ENCODE results near the gene POU3F1.

DNA sequence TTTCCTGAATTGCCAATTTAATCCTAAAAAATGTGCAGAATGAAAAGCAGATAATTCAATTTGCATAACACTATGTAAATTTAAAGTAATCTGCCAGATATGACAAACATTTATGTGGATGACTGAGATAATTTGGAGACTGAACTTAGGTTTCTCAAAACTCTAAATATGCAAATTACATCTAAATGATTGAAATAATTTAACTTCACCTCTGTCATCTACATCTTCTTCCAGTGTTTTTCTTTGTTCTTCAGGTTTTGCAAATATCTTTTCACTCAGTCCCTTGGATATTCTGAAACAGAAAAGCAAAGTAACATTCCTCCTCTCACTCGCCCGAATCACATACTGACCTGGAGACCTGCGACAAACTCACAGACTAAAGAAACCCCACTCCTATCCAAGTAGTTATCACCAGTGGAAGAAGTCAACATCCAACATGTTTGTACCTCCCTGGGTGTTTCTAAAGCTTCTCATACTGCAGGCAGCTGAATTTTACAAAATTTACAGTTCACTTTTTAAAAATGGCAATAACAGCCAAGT is 11.4 kb downstream of the DNALI1 start:
- PRO-cap: no peak

GRCh38 chr1:37686164-37686687 is 4.1 kb downstream of the C1orf109 start:
- PRO-cap: no peak

- PRO-cap: no peak
Observed at GRCh38 chr1:37893585-37894053, 34.2 kb upstream of the MTF1 start.

DNA sequence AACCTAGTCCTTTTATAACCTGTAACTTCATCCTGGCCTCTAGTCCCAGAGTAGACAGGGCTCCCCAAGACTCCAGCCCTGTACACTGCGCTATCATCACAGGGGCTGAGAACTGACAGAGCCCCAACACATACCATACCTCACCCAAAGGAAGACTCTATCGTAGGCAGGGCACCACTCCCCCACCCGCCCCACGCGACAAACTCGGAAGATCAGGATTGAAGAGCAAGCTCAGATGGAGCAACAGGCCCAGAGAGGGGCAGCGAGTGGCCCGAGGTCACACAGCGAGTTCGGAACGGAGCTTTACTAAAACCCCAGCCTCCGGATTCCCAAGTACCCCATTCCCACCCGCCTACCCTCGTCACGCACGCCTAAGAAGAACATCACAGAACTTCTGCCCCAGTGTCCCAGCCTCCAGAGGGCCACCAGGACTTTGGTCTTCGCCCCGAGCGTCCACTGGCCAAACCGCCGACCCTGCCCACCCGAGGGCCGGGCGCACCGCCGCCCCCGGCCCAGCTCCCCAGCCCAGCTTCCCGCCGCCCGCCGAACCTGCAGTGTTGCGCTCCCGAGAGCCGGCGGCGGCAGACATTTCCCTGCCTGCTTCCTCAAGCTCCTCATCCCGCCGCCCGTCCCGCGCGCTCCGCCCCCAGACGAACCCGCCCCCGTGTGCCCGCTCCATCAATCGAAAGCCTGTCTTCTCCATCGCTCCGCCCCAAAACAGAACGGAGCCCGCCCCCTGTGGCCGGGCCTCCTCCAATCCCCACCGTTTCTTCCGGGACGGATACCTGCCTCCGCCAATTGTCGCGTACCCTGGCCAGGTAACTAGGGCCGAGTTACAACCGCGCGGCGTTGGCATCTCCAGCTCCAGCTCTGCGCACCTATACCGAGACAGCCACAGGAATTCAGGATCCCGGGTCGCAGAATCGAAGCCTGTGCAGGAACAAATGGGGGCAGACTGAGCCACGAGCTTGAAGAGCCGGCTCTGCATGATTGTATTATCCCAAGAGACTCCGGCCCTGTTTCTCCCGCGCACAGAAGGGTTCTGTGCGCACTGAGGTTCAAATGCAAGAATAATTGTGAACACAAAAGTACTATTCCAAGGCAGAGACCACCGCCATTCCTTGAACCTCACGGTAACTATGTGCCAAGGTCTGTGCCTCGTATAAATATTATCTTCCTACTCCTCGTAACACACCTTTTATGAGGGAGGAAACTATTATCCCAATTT is 15.3 kb downstream of the INPP5B start:
- PRO-cap: unidirectional peak, minus-strand start at position 616 of the sequence

DNA sequence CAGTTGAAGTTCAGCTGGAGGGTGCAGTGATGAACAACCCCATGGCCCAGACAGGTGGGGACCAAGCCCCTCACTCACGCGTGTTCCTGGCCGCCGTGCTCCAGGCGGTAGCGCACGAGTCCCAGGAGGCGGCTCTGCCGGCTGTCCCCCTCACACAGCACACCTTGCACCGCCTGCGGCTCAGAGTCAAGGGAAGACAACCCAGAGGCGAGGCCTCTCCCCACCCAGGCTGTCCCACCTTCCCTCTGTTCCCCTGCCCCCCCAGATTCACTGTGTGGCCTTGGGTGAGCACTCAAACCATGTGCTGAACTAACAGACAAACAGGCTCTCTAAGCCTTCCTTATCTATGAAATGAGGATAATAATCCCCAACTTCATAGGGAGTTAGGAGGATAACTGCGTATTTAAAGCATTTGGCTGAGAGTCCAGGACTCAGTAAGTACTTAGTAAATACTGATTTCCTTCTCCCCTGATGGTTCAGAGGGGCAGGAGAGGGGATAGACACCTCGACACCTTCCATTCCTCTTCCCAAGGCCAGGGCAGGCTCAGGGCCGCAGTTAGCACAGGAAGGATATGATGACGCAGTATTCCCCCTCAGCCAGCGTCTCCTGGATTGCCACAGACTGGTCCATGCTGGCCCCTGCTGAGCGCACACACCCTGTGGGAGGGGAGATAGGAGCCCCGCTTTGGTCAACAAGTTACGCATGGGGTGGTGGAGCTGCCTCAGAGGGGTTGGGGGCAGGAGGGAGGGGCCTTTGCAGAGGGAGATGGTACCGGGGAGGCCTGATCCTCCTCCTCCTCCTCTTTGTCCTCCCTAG is 967 bp downstream of the INPP5B start:
- PRO-cap: bidirectional peak, plus-strand start at position 759 of the sequence, minus-strand start at position 572 of the sequence

- PRO-cap: no peak
Observed at GRCh38 chr1:37991946-37992594, 2.2 kb upstream of the SF3A3 start.

- PRO-cap: no peak
Observed at GRCh38 chr1:37997005-37997364, 7.2 kb upstream of the SF3A3 start.

- PRO-cap: bidirectional peak, plus-strand start at chr1:38046964, minus-strand start at chr1:38046791
Observed at GRCh38 chr1:38046724-38047704, at the start of gene POU3F1. TSS of gene POU3F1 (minus strand) at chr1:38046793.

GRCh38 chr1:38243236-38243669 is 196.7 kb upstream of the POU3F1 start:
- PRO-cap: bidirectional peak, plus-strand start at chr1:38243398, minus-strand start at chr1:38243289

DNA sequence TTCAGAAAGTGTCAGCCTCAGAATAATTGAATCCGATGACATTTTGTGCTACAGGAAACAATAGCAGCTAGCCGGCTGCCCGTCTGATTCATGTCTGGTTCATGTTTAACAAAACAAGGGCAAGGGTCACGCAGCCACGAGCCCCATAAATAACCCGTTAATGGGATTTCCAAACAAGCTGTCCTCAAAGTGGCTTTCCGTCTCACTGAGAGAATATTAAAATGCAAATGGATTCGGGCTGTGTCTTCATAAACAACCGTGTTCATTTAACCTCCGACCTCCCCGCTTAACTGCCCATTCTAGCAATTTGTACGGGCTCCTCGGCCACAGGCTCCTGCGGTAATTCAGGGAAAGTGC is 200.3 kb upstream of the POU3F1 start:
- PRO-cap: no peak

GRCh38 chr1:38546606-38547068 is 312.9 kb downstream of the RRAGC start:
- PRO-cap: no peak

DNA sequence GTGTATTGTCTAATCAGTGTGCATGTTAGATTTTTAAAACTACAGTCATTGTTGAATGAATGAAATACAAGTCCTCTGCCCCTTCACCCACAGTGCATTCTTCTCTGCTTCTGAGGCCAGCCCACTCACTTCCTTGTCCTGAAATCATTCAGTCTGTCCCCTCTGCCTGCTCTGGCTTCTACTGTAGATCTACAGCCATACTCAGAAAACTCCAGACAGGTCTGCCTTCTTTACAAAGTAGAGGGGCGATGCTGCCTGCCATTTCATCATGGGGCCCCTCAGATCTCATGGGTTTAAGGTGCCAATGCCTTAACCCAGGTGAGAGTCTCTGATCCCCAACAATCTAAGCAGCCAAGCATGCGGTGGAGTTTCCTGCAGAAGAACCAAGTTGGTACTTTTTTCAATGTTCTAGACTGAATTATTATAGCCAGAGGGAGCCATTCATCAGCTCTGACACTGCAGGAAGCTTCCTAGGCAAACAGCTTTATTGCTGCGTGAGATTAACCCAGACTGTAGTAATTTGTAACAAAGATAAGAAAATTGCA is 135.6 kb downstream of the RRAGC start:
- PRO-cap: no peak

DNA sequence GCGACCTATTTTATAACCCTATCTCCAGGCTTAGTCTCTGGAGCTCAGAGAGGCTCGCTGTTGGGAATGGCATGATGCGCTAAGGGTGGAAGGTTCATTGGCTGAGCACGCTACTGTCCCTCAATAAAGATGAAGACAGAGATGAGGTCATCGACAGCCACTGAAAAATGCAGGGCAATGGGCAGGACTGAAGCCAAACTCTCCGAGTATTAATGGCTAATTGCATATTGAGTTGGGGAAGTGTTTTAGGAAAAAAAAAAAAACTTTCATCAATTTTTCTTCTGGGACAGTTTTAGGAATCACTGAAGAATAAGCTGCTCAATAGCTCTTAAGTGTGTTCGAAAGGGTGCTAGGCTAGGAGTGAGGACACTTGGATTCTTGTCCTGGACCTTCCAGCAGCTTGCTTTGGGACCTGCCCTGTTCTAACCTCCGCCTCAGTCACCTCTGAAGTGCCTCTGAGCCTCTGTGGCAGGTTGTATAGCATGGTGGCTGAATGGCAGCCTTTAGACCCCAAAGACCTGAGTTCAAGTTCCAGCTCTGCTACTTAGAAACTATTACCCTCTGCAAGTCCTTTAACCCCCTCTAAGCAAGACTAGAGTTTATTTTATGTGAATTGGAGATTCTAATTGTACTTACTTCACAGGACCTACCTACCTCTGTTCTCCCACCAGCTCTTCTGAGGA is 81.7 kb downstream of the RRAGC start:
- PRO-cap: no peak

GRCh38 chr1:38857519-38857764 is 2.1 kb downstream of the RRAGC start:
- PRO-cap: no peak

DNA sequence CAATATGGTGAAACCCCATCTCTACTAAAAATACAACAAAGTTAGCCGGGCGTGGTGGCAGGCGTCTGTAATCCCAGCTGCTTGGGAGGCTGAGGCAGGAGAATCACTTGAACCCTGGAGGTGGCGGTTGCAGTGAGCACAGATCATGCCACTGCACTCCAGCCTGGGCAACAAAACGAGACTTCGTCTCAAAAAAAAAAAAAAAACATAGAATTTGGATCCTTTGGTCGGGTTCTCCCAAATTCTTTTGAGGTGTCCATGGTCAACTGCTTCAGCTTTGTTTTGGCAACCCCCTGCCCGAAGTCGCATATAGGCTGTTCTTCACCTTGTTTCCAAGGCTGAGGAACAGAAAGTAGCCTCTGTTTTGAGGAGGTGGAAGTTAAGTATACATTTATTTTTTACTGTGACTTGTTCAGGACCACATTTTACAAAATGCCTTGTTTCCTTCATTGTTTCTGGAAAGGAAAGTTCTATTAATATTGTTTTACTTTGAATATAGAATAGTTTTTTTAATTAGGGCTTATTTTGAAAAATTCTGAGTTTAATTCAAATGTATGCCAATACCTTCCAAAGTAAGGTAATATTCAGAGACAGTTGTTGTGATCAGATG is 14.1 kb downstream of the AKIRIN1 start:
- PRO-cap: no peak

GRCh38 chr1:39035406-39035795 is 9.3 kb downstream of the NDUFS5 start:
- PRO-cap: no peak

GRCh38 chr1:39048009-39048447 is 21.9 kb downstream of the NDUFS5 start:
- PRO-cap: no peak

GRCh38 chr1:39050614-39051124 is 24.5 kb downstream of the NDUFS5 start:
- PRO-cap: no peak

- PRO-cap: bidirectional peak, plus-strand start at chr1:39105399, minus-strand start at chr1:39105238
Observed at GRCh38 chr1:39105192-39105715, 79.1 kb downstream of the NDUFS5 start.

DNA sequence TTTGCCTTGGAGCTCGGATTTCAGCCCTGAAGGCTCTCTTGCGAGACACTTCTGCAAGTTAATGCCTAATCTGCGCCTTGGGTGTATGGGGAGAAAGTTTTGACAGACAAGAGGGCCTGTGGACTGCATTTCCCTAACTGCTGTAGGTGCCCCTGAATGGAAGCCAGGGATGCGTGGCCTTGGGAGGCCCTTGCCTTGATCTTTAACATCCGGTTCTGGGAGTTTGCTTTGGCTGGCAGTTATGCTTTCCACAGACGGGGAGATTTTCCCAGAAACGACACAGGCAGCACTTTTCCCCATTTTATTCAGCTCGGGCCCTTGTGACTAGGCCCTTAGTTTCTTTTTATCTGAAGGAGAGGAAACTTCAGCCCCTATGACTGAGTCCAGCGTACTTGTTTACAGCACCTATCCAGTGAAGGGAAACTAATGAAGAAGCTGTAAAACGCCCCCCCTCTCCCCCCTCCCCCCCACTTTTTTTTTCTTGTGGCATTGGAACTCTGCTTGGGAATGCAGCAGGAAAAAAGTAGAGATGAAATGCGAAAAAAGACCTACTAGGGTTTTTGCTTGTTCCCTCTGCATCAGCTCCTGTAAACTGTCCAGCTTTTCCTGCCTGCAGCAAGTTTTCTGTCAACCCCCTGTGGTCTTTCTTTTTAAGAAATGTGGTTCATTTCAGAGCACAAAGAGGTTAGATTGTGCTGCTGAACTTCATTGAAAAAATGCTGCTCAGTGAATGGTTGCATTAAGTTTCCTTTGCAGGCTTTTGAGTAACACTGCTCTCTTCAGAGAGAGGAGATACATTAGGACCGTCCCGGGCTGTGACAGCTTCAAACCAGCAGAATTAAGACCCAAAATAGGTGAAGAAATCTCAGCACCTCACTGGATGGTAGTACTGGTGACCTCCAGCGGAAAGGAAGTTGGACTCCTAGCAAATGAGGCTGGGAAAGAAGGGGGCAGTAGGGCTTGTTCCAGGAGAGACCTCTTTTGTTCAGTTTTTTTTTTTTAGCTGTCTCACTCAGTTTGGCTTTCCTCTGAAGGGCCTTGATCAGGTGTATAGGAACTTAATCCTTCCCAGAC is 80.5 kb downstream of the NDUFS5 start:
- PRO-cap: unidirectional peak, minus-strand start at position 204 of the sequence

Measured in vermiform appendix (tissue), 1 donor.